Cerebellum (tissue), 5 donors: ENCODE measurements around the gene TMEM40.

- PRO-cap, 3 experiments: no peak in any of the 3 experiments
- RAMPAGE, long total RNA: no peak
Measured at GRCh38 chr3:11845158-11845833, 1.4 kb downstream of the TAMM41 start.

DNA sequence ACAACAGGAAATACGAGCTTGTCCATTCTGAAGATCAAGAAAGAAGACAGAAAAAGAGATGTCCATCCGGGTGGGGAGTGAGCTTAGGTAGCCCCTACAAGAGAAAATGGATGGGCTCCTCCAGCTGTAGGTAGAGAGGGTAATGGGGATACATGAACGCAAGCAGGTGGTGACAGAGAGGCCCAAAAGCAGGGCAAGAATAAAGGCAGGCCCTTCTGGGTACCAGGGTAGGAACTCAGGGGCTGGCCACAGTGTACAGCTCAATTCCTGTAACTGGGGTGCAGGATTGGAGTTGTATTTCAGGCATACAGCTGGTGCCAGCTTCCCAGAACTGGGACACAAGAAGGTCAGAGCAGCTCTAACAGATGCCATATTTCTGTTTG is 15.8 kb downstream of the TIMP4 start:
- PRO-cap, 3 experiments: no peak in any of the 3 experiments
- RAMPAGE, long total RNA: no peak

GRCh38 chr3:12159177-12159695 is 524 bp upstream of the TIMP4 start:
- PRO-cap, 3 experiments: no peak in any of the 3 experiments
- RAMPAGE, long total RNA: no peak

GRCh38 chr3:12286921-12287322 is 1.9 kb upstream of the PPARG start:
- PRO-cap, 3 experiments: no peak in any of the 3 experiments
- RAMPAGE, long total RNA: no peak

DNA sequence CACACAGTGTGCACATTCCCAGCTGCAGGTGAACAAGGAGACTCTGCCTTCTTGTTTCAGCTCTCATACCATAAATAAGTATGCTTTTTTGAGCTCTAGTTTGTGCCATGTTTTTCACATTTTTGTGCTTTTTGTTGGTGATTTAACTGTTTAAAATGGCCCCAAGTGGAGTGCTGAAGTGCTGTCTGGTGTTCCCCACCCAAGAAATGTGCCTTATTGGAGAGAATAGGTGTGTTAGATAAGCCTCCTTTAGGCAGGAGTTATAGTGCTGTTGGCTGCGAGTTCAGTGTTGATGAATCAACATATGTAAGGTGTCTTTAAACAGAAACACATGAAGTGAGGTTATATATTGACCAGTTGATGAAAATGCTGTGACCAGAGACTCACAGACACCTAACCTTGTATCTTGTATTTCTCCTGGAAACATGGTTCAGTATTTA is 2.9 kb upstream of the TSEN2 start:
- PRO-cap, 3 experiments: no peak in any of the 3 experiments
- RAMPAGE, long total RNA: no peak

GRCh38 chr3:12629549-12630077 is 34.3 kb downstream of the RAF1 start:
- PRO-cap, 3 experiments: no peak in any of the 3 experiments
- RAMPAGE, long total RNA: no peak

- PRO-cap, 3 experiments: no peak in any of the 3 experiments
- RAMPAGE, long total RNA: no peak
Measured at GRCh38 chr3:12759093-12759767, at the start of gene TMEM40. TSS of gene TMEM40 (minus strand) at chr3:12759259.

GRCh38 chr3:12768606-12769270 is 9.7 kb upstream of the TMEM40 start:
- PRO-cap, 3 experiments: no peak in any of the 3 experiments
- RAMPAGE, long total RNA: no peak

DNA sequence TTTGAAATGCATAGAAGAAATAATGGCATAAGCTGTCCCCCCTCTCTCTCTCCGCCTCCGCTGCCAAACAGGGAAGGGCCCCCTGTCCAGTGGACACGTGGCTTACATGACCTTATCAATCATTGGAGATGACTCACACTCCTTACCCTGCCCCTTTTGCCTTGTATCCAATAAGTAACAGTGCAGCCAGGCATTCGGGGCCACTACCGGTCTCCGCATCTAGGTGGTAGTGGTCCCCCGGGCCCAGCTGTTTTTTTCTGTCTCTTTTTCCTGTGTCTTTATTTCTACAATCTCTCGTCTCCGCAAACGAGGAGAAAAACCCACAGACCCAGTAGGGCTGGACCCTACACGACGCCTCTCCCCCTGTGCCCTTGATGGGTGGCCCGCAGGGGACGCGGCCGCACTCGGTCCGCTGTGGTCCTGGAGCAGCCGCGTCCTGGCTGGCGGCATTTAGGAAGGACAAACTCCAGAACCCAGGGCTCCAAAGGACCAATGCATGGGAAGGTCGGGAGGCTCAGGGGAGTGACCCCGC is 27.1 kb upstream of the RPL32 start:
- PRO-cap, 3 experiments: no peak in any of the 3 experiments
- RAMPAGE, long total RNA: no peak

DNA sequence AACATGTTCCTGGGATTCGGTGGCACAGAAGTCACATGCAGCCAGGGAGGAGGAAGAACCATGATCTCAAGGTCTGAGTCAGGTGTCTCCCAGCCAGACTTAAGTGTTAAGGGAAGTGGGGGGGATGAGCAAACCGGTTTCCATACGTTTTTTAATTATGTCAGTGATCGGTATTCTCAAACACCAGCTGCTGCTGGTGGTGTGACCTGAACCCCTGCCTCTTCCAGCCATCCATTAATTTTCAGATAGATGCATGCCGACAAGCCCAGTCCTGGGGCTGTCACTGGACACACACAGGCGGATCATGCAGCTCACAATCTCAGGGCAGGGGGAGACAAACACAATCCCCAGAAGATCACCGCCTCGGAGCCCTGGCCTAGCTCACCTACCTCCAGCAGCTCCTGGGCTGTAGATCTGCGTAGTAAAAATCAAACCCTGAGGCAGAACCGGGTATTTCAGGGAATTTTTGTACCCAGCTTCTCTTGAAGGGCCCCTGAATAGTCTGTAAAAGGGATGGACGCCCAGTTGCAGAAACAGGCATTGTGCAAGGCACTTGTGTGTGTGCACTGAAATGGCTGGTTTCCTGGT is 54.7 kb upstream of the RPL32 start:
- PRO-cap, 3 experiments: no peak in any of the 3 experiments
- RAMPAGE, long total RNA: no peak

- PRO-cap, 3 experiments: no peak in any of the 3 experiments
- RAMPAGE, long total RNA: no peak
Measured at GRCh38 chr3:12909193-12909895, 68.0 kb upstream of the RPL32 start.

GRCh38 chr3:12911754-12912038 is 70.3 kb upstream of the RPL32 start:
- PRO-cap, 3 experiments: no peak in any of the 3 experiments
- RAMPAGE, long total RNA: no peak

GRCh38 chr3:12924555-12924924 is 83.2 kb upstream of the RPL32 start:
- PRO-cap, 3 experiments: no peak in any of the 3 experiments
- RAMPAGE, long total RNA: no peak

- PRO-cap, 3 experiments: no peak in any of the 3 experiments
- RAMPAGE, long total RNA: no peak
Measured at GRCh38 chr3:12926570-12927076, 85.3 kb upstream of the RPL32 start.

DNA sequence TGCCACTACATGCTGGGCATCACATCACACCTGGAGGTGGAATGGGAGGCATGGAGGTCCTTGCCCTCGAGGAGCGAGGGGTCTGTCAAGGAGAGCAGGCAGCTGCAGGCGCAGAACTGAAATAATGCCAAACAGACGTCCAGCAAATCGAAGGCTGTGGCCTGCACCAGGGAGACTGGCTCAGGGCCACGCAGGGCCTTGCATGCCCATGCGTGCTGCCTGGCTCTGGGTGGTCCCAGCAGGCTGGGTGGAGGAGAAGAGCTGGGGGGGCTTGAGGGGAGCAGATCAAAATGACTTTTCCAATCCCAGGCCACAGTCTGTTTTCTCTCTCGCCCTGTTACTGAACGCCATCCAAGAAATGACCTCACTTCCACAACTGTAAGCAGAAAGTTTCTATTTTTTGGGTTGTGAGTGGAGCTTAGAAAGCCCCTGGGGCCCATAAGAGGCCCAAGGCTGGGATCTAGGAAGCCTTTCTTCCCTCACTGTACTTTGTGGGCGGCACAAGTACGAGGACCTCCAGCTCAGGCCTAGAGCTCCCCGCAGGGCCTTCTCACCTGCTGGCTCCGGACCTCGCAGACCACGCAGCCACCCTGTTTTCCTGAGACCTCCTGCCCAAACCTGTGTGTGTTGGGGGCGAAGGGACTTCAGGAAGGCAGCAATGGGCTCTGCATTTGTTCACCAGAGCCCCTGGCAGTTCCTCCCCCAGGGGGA is 97.0 kb upstream of the RPL32 start:
- PRO-cap, 3 experiments: no peak in any of the 3 experiments
- RAMPAGE, long total RNA: no peak

GRCh38 chr3:13069446-13070065 is 3.7 kb downstream of the IQSEC1 start:
- PRO-cap, 3 experiments: no peak in any of the 3 experiments
- RAMPAGE, long total RNA: no peak

DNA sequence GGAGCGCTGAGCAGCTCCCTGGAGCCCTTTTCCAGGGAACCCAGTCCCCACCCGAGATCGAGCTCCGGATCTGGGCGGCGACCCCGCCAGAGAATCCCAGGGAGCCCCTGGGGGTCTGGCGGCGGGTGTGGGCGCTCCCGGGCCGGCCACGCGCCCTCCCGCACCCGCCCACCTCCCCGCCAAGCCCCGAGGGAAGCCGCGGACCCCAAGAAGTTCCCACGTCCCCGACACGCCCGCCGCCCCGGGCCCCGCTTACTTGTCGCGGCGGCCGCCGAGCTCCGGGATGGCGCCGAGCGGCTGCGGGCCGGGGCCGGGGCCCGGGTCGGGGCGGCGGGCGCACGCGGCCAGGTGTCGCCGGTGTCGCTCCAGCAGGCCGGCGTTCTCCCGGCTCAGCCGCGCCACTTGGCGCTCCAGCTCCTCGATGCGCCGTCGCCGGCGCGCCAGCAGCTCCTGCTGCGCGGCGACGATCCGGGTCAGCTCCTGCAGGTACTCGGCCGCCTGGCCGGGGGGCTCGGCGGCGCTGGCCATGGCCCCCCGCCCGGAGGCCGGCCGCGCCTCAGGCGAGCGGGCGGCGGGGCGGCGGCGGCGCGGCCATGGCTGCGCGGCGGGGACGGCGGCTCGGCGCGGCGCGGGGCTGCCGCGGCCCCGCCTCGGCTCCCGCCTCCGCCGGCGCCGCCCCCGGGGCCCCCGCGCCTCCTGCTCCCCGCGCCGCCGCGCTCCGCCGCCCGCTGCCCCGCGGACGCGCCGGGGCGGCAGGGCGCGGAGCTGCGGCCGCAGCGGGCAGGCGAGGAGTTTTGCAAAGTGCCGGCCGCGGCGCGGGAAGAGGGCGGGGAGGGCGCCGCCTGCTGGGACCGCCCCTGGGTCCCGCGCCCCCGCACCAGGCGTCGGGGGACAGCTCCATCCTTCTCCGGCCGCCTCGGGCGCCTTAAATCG is 137.4 kb downstream of the NUP210 start:
- PRO-cap, 3 experiments: peak in 1 of 3 experiments; most common plus-strand start position 694 of the sequence (in 1); most common minus-strand start position 612 of the sequence (in 1)
- RAMPAGE, long total RNA: no peak

DNA sequence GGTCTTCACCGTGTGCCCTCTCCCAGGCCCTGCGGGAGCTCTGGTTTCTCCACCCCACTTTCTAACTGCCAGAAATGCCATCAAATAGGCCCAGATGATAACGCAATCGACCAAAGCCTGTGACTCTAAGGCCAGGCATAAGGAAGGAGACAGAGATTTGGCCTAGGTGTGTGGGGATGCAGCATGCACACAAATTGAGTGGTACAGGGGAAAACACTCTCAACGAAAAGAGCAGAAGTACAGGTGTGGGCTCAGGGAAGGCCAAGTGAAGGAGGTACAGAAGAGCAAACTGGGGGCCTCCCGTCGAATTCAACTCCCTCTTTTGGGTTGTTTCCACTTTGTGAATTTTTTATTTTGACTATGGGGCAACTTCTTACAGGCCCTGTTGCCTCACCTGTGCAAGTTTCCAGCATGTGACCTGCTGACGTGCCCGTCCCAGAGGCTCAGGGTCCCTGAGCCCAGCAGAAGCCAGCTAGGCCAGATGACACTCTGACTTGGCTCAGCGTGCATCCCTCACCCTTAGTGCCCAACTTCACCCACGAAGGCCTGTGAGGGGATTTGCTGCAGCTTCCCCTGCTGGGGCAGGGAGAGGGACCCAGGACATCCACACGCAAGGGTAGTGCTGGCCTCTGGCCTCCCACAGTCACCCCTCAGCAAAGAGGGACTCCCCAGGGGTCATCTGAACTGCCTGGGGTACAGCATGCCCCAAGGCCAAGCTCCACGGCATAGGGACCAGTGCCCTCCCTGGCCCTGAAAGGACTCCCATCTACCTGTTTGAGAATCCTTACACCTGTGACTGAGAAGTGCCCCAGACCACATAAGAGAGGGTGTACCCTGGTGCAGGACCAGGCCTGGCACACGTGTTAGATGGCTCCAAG is 4.5 kb downstream of the NUP210 start:
- PRO-cap, 3 experiments: no peak in any of the 3 experiments
- RAMPAGE, long total RNA: no peak

GRCh38 chr3:13570420-13571501 is 21.8 kb downstream of the FBLN2 start:
- PRO-cap, 3 experiments: no peak in any of the 3 experiments
- RAMPAGE, long total RNA: no peak

DNA sequence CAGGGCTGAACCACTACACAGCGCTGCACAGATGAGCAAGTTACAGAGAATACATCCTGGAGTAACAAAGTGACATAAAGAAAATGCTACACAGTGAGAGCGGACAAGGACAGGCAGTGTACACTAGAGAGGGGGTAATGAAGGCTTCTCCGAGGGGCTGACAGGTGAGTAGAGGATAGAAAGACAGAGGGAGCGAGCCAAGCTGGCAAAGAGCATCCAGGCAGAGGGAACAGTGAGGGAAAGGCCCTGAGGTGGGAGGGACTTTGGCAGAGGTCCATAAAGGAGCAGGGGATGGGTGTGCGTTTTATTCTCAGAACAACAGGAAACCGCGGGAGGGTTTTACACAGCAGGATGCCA is 13.5 kb downstream of the WNT7A start:
- PRO-cap, 3 experiments: no peak in any of the 3 experiments
- RAMPAGE, long total RNA: no peak